Camera-type eye (tissue), 1 donor: ENCODE measurements around a stretch of chr16.

DNA sequence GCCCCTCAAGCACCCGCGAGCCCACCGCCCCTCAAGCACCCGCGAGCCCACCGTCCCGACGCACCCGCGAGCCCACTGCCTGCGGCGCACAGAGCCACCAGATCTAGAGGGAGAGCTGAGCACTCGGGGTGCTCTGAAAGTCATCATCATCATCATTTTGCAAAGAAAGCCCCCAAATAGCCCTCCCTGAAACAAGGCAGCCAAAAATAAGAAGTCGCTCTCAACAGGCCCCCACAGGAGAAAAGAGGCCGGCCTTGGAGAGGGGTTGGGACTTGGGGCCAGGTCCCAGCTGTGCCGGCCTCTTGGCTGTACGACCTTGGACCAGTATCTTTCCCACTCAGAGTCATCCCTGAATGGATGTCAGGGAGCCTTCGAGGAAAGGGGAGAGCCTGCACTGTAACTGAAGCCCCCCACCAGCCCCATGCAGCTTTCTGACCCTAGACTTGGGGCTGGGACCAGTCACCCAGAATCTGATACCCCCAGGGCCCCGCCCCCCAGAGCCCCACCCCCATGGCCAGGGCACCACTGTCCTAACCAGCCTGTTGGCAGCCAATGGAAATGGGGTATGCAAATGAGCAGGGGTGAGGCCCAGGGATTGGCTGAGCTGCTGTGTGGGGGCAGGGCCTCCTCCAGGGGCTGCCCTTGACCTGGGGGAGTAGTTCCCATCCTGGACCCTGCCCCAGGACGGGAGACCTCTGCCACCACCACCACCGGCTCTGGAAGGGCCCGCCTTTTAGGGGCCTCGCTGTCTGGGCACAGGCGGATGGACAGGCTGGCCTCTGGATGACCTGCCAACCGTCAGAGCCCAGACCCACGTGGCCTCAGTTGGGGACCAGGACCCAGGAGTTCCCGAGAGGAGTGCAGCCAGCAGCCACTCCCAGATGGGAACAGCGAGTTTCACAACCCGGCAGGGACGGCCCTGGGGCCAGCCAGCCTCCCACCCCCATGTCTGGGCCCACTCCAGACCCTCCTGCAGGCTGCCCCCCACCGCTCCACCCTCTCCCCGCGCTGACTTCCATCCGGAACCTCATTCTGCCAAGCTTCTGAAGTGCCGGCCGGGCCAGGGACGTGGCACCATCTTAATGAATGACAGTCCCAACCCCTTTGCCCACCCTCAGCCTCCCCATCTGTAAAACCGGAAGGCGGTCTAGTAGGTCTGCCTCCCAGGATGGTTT lies 15.5 kb downstream of the ZFPM1 start:
- RAMPAGE, long total RNA, result no peak

- RAMPAGE, long total RNA, result no peak
Measured at GRCh38 chr16:88477941-88478947, 25.2 kb downstream of the ZFPM1 start.

GRCh38 chr16:88500319-88500886 lies 47.3 kb downstream of the ZFPM1 start:
- RAMPAGE, long total RNA, result no peak

DNA sequence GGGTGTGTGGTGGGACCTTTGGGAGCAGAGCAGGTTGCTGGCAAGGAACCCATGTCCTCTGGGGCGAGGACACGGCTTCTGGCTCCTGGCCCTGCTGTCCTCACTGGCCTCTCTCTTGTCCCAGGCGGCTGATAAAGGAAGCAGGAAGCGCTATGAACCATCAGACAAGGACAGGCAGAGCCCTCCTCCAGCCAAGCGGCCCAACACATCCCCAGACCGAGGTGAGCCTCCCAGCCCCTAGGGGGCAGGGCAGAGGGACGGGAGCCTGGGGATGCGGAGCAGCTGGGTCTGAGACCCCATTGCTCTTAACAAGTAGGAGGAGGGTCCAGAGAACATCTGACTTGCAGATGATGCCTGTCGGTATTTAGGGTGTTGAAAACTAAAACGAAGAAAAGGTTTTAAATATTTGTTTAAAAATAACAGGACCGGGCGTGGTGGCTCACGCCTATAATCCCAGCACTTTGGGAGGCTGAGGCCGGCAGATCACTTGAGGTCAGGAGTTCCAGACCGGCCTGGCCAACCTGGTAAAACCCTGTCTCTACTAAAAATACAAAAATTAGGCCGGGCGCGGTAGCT lies 9.7 kb upstream of the IL17C start:
- RAMPAGE, long total RNA, result no peak

DNA sequence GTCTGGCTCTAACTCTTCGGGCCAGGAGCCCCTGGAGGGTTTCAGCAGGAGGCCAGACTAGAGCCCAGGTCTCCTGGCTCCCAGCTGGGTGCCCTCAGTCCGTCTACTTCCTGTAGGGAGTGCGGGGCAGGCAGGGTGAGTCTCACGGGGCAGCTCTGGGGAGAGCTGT lies 1.2 kb downstream of the CYBA start:
- RAMPAGE, long total RNA, result no peak

DNA sequence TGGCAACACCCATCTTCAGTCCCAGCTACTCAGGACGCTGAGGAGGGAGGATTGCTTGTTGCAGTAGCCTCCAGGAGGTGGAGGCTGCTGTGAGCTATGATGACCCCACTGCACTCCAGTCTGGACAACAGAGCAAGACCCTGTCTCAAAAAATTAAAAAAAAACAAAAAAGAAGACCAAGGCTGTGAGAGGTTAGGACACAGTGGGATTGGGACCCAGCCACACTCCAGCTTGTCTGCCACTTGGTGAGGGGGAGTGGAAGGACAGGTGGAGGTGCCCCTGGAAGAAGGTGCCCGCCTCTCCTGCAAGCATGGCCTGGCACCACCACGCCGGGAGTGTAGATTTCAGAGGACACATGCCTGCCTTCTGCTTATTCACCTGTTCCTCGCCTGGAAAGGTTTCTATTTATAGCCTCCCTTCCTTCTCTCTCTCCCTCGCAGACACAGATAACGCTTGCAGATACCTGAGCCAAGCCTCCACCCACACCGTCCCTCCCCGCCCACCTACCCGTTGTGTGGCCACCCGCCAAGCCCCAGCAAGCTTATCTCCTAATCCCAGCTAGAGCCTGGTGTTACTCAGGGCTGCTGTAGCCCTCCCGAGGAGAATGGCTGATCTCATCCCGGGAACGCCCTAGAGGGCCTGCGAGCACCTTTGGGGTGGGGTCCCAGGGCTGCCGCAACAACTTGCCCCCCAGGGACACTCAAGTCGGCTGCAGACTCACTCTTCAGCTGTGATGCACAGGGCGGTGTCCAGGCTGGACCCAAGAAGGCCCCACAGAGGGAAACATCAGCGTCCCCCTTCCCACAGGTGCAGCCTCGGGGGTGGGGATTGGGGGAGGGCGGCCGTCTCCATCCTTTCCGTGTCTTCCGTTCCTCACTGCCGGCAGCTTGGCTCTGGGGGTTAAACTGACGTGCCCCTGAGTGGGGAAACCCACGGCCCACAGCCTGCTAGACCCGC lies 1.7 kb upstream of the SNAI3 start:
- RAMPAGE, long total RNA, result no peak

GRCh38 chr16:88715280-88716135 lies 9.2 kb downstream of the CTU2 start:
- RAMPAGE, long total RNA, result no peak

GRCh38 chr16:88716480-88717563 lies 10.5 kb downstream of the CTU2 start:
- RAMPAGE, long total RNA, result no peak

GRCh38 chr16:88724745-88725231 lies 18.5 kb downstream of the CTU2 start:
- RAMPAGE, long total RNA, result no peak

DNA sequence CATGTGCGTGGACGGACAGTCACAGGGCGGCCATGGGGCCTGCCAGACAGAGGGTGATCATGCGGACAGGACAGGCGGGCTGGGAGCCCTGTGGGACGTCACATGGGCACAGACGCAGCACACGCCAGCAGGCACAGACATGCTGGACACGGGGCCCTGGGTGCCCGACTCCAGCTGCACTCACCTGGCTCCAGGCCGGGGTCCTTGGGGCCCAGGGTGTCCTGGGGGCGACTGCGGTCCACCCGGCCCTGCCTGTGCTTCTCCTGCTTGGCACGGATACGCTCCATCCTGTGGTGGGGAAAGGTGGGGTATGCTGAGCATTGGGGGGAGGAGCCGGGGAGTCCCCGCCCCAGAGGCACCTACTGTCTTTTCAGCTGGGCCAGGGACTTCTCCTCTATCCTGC lies 18.9 kb downstream of the CTU2 start:
- RAMPAGE, long total RNA, result no peak

- RAMPAGE, long total RNA, result no peak
Measured at GRCh38 chr16:88783265-88783812, 1.7 kb downstream of the PIEZO1 start.

DNA sequence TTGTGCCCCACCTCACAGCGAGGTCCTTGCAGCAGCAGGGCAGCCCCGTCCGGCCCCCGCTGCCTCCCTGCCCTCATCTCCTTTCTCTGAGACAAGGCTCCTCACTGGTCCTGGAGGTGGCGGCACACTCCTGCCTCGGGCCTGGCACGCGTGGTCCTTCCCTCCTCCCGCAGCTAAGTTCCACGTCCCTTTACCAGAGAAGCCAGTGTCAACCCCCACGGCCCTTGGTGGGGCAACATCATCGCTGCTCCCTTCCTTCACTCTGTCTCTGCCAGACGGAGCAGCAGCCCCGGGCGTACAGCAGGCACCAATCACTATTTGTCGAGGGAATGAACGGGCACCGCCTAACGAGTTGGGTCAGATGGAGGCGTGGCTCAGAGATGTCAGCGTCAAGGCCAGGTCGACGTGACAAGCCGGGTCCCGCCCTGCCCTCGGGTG lies 50.1 kb downstream of the CBFA2T3 start:
- RAMPAGE, long total RNA, result no peak

- RAMPAGE, long total RNA, result no peak
Measured at GRCh38 chr16:88972766-88973765, 3.9 kb downstream of the CBFA2T3 start.

DNA sequence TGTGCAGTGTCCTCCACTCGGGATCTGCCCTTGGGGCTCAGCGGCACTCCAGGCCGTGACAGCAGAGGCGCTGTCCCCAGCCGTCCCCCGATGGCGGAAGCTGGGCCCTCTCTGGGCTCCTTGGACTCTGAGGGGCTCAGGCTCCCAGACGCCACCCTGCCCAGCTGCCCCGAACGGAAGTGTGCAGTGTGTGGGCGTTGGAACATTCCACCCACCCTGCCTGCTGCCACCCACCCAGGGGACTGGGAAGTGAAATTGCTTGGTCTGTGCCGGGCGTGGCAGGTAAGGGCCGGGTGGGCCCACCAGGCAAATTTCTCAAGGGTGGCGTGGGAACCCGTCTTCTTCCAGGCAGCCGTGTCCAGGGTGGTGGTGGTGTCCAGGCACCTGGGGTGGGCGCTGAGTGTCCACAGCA lies 28.6 kb upstream of the ACSF3 start:
- RAMPAGE, long total RNA, result no peak

DNA sequence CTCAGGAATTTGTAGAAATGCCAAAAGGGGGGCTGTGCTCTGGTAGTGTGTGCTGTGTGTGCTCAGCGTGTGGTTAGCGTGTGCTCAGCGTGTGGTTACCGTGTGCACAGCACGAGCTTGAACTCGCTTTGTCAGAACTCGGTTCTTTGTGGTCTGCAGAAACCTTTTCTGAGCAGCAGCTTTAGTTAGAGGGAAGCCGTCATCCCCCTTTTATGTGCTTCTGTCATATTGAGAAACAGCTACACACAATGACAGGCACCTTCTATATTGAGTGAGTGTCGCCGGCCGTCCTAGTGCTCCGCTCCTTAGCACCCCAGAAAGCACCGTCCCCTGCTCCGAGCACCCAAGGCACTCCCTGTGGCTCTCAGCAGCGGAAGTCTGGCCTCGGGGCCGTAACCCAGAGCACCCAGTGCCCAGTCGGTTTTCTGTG lies 3.5 kb downstream of the ACSF3 start:
- RAMPAGE, long total RNA, result no peak

GRCh38 chr16:89102040-89102879 lies 8.6 kb downstream of the ACSF3 start:
- RAMPAGE, long total RNA, result no peak

GRCh38 chr16:89174617-89175220 lies 3.2 kb downstream of the CDH15 start:
- RAMPAGE, long total RNA, result no peak

DNA sequence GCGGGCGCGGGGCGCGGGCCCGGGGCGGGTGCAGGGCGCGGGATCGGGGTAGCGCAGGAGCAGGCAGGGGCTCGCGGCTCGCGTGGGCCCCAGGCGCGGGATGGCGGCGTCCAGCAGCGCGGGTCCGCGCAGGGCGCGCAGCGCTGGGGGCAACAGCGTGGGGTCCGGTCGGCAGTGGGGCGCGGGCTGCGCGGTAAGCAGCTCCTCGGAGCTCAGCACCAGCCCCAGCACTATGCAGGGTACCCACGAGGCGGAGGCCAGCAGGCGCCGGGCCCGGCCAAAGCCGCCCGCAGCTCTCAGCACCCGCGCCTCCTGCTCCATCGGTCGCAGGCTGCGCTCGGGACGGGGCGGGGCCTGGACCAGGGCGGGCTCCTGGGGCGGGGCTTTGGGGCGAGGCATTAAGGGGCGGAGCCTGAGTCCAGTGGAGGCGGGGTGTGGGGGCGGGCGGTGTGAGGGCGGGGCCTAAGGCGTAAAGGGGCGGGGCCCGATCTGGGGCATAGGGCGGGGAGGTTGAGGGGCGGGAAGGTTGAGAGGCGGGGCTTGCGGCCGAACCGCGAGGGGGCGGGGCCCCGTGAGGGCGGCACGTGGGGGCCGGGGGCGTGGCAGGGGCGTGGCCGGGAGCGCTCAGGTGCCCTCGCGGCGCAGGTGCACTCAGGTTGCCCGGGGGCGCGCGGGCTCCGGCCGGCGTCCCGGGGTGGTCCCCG lies 1.2 kb upstream of the SLC22A31 start:
- RAMPAGE, long total RNA, result no peak

GRCh38 chr16:89266999-89267457 lies 49.5 kb downstream of the ZNF778 start:
- RAMPAGE, long total RNA, result no peak

DNA sequence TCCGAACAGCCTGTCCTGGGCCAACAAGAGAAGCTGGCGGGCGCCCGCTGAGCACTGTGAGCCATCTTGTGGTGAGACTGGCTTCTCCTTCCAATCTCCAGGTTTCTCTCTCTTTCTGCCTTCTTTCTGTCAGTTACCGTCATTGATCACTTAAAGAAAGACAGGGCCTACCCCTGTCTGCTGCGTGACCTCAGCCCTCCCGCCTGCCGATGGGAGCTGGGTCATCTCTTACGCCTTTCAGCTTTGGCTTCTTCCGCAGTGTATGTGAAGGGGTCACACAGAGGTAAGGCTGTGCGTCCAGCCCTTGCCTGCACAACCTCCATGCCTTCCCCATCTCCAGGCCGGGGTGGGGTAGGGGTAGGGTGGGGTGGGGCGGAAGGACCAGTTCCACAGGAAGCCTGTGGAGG lies 80.2 kb downstream of the ZNF778 start:
- RAMPAGE, long total RNA, result no peak